ENCODE measurements around a stretch of chr7.

DNA sequence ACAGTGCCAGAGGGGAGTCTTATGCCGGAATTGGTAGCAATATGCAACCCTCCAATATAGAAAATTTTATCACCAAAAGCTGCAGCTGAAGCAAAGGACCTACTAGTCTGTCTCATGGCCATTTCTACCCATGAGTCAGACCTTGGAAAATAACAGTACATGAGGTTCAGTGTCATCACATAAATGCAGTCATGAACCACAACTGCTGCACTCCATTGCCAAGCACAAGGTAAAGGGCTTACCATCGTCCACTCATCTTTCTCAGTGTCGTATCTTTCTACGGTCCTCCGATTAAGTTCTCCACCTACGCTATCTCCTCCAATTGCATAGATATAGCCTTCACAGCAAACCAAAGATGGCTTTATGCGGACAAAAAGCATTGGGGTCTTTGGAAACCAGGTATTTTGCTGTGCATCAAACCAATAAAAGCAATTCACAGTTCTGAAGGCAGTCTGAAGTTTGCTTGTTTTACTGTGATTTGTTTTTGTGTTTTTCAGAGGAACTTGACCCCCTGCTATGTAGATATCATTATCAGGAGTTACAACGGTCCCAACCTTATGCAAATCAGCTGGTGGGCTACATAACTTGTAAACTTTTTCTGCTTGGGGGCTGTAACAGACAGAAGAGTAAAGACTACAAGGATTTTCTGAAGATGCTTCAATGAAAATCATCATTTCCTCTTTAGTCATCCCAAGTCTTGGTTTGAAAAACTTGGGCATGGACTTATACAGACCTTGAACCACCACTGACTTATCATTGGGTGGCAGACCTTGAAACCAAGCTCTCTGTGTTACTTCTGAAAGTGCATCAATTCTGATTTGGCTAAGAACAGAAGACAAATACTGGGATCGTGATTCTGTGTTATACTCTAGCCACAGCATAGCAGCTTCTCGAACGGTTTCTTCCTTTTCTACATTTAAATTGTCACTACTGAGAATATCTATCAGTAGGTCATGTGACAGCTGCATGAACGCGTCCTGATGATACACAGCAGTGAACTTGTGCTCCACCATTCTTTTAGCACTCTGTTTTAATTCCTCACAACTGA, 21.5 kb downstream of the KBTBD2 start:
- PRO-cap, result no peak

DNA sequence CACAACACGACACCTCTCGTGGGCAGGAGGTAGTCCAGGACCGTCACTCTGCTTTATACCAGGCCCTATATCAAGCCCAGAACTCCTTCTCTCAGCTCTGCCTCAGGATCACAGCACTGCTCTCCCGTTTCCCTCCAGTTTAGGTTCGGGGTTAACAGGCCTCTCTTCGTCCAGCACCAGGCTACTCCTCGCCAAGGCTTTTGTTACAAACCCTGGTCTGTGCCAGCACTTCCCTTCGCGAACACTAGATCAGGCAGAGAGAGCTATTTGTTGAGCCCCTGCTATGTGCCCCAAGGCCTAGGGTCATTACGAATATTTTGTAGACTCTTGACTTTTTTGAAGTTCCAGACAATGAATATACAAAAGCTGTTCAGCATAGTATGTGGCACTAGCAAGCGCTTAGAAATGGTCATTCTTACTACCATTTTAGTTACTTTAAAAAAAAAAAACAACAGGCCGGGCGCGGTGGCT, 1.5 kb downstream of the FKBP9 start:
- PRO-cap, result no peak

- PRO-cap, result no peak
Measured at GRCh38 chr7:33062041-33062244, 633 bp downstream of the NT5C3A start.

DNA sequence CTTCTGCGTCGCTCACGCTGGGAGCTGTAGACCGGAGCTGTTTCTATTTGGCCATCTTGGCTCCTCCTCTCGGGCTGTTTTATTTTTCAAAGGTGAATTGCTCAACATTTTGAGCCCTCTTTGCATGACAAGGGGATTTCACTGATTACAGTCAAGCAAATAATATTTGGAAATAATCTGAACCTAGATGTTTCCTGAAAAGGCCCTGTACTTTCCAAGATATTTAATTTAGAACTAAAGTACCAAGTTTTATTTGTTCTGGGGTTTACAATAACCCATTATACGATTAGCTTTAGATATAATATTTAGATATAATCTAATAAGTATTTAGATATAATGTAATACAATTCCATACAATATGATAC, 377.7 kb upstream of the BMPER start:
- PRO-cap, result no peak

- PRO-cap, result no peak
Measured at GRCh38 chr7:33994579-33994778, 89.1 kb downstream of the BMPER start.

DNA sequence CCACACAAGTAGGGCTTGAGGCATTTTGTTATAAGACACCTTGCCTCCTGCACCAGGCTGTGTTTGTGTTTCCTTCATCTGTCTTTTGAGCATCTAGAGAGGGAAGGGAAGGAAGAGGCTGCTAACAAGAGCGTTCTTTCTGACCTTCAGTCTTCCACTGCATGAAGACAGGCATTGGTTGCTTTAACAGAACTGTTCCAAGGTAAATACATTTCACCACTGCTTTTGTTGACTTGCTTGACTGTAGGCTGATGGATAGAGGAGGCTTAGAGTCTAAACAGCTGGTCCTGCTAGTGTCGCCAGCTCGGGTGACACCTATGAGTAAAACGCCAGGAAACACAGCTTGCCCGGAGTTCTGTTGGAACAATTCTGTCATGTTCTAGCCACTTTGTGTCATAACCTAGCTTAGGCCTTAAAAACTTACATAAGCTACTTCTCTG, 252.9 kb downstream of the BMPER start:
- PRO-cap, result no peak

DNA sequence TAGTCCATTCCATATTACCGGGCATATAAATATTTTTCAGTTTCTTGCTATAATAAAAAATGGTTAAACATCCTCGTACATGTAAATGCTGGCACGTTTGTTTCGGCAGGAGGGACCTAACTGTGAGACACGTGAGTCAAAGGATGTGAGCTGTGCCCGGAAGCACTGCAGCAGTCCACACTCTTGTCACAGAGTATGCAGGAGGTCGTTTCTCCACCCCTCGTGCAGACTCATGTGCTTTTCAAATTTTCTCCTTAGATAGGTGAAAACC, 45.4 kb downstream of the DPY19L1 start:
- PRO-cap, result no peak

GRCh38 chr7:35248947-35250316, 4.5 kb downstream of the TBX20 start:
- PRO-cap, result unidirectional peak, minus-strand start at chr7:35249422

GRCh38 chr7:35250945-35251364, 2.9 kb downstream of the TBX20 start:
- PRO-cap, result bidirectional peak, plus-strand start at chr7:35251111, minus-strand start at chr7:35251085

GRCh38 chr7:35729021-35729915, 34.3 kb upstream of the HERPUD2 start:
- PRO-cap, result bidirectional peak, plus-strand start at chr7:35729091, minus-strand start at chr7:35728862

- PRO-cap, result no peak
Measured at GRCh38 chr7:35768493-35768747, 32.4 kb upstream of the SEPTIN7 start.

GRCh38 chr7:35802104-35802507, 1.2 kb downstream of the SEPTIN7 start:
- PRO-cap, result no peak

DNA sequence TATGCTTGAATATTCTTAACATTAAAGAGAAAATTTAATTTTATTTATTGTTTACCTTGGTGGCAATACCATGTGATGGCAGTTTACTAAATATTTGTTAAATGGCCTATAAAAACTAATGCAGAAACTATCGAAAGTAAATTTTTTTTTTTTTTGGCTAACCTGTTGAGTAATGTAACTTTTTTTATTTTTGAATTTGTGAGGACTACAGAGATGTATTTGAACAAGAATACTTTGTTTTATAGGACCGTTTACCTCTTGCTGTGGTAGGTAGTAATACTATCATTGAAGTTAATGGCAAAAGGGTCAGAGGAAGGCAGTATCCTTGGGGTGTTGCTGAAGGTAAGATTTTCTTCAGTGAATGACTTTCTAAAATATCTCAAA, 82.8 kb downstream of the SEPTIN7 start:
- PRO-cap, result no peak

- PRO-cap, result no peak
Measured at GRCh38 chr7:36115395-36115929, 37.6 kb upstream of the EEPD1 start.

- PRO-cap, result no peak
Measured at GRCh38 chr7:36533811-36534297, 144.2 kb downstream of the ANLN start.

- PRO-cap, result no peak
Measured at GRCh38 chr7:36686485-36686886, 37.8 kb downstream of the AOAH start.

GRCh38 chr7:36752288-36752650, 28.0 kb upstream of the AOAH start:
- PRO-cap, result no peak

GRCh38 chr7:36761011-36761535, 36.8 kb upstream of the AOAH start:
- PRO-cap, result no peak

GRCh38 chr7:36790205-36790779, 66.0 kb upstream of the AOAH start:
- PRO-cap, result no peak

- PRO-cap, result no peak
Measured at GRCh38 chr7:36943294-36944010, 219.2 kb upstream of the AOAH start.